ENCODE results near the genes CLDN16, GMNC and UTS2B.

- RAMPAGE, long total RNA = no peak
- RRBS = no CpG with 5 or more reads among the region's 6 CpGs
These were observed 270.6 kb upstream of the TPRG1 start for GRCh38 chr3:188901123-188901622.

DNA sequence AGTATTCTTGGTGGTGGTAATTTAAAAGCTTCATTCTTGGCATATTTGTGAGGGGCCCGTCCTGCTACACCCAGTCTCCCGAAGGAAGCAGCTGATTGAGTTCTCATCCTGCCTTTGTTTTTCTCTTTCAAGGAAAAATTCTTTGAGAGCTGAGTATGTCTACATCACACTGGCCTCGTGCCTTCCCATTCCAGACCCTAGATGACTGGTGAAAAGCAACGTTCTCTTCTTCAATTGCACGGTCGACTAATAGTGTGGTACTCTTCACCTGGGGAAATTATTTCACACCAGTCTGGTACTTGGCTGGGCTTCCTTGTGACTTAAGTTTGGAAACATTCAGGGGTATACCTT lies 234.3 kb upstream of the TPRG1 start:
- RAMPAGE, long total RNA = no peak
- RRBS = no CpG with 5 or more reads among the region's 6 CpGs

GRCh38 chr3:188947356-188947887 lies 224.3 kb upstream of the TPRG1 start:
- RAMPAGE, long total RNA = no peak
- RRBS = no CpG with 5 or more reads among the region's 33 CpGs

GRCh38 chr3:189023061-189023489 lies 148.7 kb upstream of the TPRG1 start:
- RAMPAGE, long total RNA = no peak
- RRBS = no CpG with 5 or more reads among the region's 16 CpGs

DNA sequence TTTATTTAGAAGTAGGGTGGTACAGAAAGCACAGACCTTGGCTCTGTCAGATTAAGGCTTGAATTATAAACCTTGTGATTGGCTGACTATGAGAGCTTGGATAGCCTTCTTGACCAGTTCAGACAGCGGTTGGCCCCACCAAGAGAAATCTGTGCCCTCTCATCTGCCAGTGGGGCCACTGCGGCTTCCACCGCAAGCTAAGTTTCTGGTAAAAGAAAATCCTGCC lies 71.2 kb upstream of the TPRG1 start:
- RAMPAGE, long total RNA = no peak
- RRBS = no CpG with 5 or more reads among the region's 3 CpGs

GRCh38 chr3:189186071-189186653 lies 14.4 kb downstream of the TPRG1 start:
- RAMPAGE, long total RNA = no peak
- RRBS = no CpG with 5 or more reads among the region's 5 CpGs

DNA sequence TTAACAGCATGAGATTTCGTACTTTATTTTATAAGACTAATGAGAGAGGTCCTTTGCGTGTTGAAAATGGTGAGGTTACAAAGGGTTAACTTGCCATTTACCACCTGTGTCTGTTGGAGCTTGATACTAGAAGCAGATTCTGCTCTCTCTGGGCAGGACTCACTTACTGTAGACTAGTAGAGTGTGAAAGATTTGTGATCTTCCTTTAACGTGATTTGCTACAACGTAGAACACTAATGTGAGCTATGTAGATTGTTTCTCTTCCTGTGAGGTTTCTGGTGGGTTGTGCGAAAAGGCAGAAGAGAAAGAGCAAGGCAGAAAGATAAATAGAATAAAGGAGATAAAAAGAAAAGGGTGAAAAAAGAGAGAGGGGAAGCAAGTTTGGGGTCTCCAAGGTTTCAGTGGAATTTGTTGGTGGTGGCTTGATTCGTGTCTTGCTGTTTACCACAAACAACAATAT lies 1.1 kb downstream of the TP63 start:
- RAMPAGE, long total RNA = no peak
- RRBS = no CpG with 5 or more reads among the region's 6 CpGs

- RAMPAGE, long total RNA = no peak
- RRBS = no CpG with 5 or more reads among the region's 7 CpGs
These were observed 185.3 kb downstream of the P3H2 start for GRCh38 chr3:189935412-189935877.

GRCh38 chr3:190229608-190230406 lies 92.4 kb downstream of the CLDN1 start:
- RAMPAGE, long total RNA = no peak
- RRBS = no CpG with 5 or more reads among the region's 4 CpGs

GRCh38 chr3:190345873-190346300 lies 23.6 kb upstream of the CLDN1 start:
- RAMPAGE, long total RNA = no peak
- RRBS = no CpG with 5 or more reads among the region's 4 CpGs

- RAMPAGE, long total RNA = no peak
- RRBS = no CpG with 5 or more reads among the region's 8 CpGs
These were observed at the start of gene CLDN16 for GRCh38 chr3:190387793-190388176. Gene CLDN16 (plus strand): TSS chr3:190388163.

DNA sequence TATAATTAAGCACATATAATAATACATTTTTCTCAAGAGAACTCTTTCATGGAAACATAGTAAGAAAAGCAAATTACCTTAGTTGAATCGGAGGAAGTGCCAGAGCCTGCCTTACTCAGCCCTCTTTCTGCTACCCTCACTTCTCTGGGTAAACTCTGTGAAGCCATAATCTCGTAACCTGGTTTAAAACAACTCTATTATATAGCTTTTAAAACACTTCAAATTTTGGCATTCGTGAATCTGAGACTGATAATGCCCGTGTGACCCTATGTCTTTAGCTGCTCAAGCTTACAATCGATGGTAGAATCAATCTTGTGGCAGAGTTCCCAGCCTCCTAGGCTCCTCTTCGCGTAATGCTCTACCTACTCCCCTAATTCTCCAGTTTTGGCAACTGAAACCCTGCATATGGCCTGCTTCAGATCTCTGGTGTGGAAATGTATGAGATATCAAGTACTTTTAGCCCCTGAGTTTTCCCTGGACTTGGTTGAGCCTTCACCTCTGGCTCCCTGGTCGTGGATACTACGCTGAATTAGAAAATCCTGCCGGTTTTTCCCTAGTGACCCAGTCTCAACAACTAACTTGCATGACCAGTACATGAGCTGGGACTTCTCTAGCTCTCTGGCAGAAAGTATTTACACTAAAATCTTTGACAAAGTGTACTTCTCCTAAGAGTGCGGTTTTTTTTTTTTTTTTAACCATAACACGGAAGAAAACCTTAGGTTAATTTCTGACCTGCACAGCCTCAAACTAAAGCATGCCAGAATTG lies 165.9 kb downstream of the GMNC start:
- RAMPAGE, long total RNA = no peak
- RRBS = no CpG with 5 or more reads among the region's 12 CpGs

GRCh38 chr3:190728733-190729179 lies 133.7 kb downstream of the GMNC start:
- RAMPAGE, long total RNA = no peak
- RRBS = no CpG with 5 or more reads among the region's 5 CpGs

GRCh38 chr3:190862168-190863513 lies at the start of gene GMNC:
Gene GMNC (minus strand): TSS chr3:190862694.
- RAMPAGE, long total RNA = no peak
- RRBS = 3% methylated on average over 33 of the region's 65 CpGs

DNA sequence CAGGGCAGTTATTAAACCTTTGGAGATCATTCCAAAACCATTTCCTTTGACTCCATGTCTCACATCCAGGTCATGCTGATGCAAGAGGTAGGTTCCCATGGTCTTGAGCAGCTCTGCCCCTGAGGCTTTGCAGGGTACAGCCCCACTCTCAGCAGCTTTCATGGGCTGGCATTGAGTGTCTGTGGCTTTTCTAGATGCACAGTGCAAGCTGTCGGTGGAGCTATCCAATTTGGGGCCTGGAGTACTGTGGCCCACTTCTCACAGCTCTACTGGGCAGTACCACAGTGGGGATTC lies 16.6 kb downstream of the OSTN start:
- RAMPAGE, long total RNA = no peak
- RRBS = no CpG with 5 or more reads among the region's 1 CpG

DNA sequence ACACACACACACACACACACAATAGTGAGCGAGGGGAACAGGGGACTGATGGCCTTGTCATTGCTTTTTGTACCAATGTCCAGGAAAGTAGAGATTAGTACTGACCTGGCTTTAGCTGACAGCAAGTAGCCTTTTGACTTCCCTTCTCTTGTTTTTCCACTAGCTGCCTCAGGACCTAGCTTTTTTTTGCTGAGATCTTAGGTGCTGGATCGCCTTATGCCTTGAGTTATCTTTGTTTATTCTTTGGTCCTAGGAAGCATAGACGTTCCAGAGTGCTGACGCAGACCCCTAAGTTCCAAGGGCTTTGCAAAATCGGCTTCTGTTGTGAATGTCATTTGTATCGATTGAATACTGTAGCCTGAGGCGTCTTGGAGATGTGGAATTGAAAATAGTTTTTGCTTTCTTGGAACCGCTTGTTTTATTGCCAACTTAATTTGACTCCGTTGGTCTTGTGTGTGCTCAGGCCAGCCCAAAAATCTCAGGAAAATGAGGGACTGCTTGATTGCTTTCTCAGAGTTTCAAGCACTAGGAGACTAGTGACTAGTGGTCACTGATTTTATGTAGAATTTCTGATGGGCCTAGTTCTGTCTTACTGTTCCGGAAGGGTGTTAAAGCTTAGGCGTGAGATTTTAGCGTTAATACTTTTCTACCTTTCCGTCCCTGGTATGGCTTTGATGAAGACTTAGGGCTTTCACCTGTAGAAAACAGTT lies at the start of gene UTS2B:
Gene UTS2B, minus strand, starts transcription at position 218 of the 710 bp plus-strand sequence.
- RAMPAGE, long total RNA = no peak
- RRBS = no CpG with 5 or more reads among the region's 13 CpGs

GRCh38 chr3:191337922-191338411 lies 7.6 kb upstream of the UTS2B start:
- RAMPAGE, long total RNA = no peak
- RRBS = no CpG with 5 or more reads among the region's 3 CpGs

DNA sequence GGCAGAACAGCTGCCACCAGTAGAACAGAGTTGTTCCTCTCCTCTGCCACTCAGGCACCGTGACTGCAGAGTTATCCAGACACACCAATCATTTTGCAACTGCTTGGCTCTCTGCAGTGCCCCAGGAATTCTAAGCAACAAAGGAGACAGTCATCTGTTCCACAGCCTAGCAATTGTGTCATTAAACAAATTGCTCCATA lies 281.6 kb downstream of the FGF12 start:
- RAMPAGE, long total RNA = no peak
- RRBS = no CpG with 5 or more reads among the region's 1 CpG

DNA sequence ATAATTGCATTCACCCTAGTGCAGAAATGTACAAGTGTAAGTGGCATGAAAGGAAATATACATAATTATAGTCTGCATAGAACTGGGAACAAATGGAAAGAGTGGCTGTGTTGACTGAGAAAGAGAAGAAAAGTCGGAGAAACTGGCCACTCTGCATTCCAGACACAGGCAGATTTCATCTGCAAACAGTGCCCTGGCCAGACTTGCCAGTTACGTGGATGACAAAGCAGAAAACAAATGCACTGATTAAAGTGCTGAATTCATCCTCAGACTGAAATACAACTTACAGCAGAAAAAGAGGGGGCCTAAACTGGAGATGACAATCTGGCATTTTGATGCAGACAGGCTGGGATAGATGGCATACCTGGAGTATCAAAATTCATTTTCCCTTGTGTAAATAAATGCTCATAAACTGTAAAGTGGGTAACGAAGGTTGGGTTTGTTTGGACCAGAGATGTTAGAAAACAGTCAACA lies 129.8 kb downstream of the FGF12 start:
- RAMPAGE, long total RNA = no peak
- RRBS = no CpG with 5 or more reads among the region's 3 CpGs

GRCh38 chr3:193711935-193712581 lies 119.0 kb downstream of the OPA1 start:
- RAMPAGE, long total RNA = no peak
- RRBS = no CpG with 5 or more reads among the region's 20 CpGs